Temporal lobe (tissue), 2 donors: Measurements from ENCODE around the gene IFT172.

GRCh38 chr2:26768957-26769970 is 5.2 kb downstream of the SLC35F6 start:
- RAMPAGE, long total RNA = no peak

GRCh38 chr2:26782428-26783739 is 3.0 kb upstream of the CENPA start:
- RAMPAGE, long total RNA = no peak

DNA sequence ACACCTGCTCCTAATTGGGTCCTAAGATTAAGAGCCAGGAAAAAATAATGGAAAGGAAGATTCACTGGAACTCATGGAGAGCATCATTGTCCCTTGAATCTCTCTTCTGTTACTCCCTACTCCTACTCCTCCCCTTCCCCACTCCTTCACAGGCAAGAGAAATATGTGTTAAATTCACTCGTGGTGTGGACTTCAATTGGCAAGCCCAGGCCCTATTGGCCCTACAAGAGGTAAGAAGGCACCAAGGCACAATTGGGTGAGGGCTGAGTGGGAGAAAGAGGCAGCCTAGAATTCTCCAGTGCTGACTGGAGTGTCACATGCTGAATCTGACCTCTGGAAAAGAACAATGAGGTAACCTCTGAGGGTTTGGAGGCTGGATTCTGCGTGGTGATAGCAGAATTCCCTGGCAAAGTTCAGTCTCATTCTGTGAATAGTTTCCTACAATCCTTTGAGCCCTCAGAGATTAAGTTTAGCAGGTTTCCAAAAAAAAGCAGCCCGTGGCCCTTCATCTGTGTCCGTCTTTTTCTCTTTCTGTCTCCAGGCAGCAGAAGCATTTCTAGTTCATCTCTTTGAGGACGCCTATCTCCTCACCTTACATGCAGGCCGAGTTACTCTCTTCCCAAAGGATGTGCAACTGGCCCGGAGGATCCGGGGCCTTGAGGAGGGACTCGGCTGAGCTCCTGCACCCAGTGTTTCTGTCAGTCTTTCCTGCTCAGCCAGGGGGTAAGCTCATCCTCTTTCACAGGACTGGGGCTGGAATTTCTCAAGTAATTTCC is 6.9 kb downstream of the CENPA start:
- RAMPAGE, long total RNA = no peak

DNA sequence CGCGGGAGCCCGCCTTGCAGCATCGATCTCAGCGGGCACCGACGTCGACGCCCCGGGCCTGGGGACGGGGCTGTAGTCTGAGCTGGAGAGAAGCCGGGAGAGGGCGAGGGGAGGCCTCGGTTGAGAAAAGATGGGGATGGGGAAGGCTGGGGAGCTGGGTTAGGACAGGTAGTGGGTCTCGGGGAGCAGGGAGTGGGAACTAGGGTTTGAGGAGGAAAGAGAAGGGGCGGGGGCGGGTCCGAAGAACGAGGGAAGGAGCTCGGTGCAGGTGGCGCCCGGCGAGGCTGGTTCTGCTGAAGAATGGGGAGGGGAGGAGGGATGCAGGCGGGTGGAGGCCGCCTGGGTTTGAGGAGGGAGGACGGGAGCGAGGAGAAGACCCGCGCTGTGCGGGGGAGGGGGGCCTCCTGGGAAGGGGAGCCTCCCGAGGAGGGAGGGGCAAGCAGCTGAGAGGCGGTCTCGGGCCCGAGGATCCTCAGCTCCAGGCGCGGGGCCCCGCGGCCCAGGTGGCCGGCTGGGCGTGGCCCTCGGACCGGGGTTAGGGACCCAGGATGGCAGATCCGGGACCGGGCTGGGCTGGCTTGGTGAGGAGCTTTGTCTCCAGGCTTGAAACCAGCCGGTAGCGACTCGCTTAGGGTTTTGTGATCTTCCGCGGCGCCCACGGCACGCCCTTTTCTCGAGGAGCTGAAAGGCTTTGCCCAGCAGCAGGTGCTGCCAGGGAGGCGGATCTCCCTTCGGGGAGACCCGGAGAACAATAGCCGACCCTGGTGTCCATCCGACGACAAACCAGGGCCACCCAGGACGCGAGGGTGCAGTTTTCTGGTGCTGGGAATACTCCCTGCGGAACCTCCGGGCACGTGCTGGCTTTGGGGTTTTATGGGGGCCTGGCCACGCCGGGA is 1.2 kb downstream of the DPYSL5 start:
- RAMPAGE, long total RNA = no peak

DNA sequence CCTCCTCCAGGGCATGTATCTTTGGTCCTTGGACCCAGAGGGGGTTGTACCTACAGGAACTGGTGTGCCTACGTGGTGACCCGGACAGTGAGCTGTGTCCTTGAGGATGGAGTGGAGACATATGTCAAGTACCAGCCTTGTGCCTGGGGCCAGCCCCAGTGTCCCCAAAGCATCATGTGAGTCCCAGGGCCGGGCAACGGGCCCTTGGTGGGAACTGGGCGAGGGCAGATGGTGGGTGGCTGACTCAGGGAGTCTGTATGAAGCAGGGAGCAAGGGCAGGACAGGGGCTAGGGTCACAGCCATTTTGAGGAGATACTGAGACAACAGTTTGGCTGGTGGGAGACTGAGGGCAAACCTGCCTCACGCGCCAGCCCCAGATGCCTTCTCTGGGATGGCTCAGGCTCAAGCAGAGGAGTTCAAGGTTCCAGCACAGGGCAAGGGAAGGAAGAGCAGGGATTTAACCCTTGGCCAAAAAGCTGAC is 1.7 kb downstream of the EMILIN1 start:
- RAMPAGE, long total RNA = no peak

GRCh38 chr2:27092662-27093411 is 6.3 kb downstream of the KHK start:
- RAMPAGE, long total RNA = no peak

DNA sequence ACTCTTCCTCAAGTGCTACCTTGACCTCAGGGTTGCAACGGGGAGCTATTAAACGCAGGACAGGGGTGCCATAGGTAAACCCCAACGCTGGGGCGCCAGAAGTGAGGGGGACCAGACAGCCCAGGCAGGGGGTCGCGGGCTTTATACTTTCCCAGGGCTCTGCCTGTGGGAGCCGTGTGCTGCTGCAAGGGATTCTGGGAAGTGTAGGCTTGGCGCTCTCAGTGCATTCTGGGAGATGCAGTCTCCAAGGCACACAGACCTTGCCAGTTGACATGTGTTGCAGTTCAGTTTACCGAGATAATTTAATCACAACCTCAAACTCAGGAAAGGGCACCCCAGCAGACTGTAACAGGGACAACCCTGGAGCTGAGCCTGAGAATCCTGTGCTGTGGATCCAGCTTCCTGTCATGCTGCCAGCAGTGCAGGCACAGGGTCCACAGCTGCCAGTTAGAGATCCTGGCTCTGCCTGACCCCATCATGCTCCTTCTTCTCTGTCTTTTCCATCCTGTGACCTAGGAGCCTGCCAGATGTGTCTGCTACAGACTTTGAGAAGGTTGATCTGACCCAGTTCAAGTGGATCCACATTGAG is 9.7 kb downstream of the KHK start:
- RAMPAGE, long total RNA = no peak

DNA sequence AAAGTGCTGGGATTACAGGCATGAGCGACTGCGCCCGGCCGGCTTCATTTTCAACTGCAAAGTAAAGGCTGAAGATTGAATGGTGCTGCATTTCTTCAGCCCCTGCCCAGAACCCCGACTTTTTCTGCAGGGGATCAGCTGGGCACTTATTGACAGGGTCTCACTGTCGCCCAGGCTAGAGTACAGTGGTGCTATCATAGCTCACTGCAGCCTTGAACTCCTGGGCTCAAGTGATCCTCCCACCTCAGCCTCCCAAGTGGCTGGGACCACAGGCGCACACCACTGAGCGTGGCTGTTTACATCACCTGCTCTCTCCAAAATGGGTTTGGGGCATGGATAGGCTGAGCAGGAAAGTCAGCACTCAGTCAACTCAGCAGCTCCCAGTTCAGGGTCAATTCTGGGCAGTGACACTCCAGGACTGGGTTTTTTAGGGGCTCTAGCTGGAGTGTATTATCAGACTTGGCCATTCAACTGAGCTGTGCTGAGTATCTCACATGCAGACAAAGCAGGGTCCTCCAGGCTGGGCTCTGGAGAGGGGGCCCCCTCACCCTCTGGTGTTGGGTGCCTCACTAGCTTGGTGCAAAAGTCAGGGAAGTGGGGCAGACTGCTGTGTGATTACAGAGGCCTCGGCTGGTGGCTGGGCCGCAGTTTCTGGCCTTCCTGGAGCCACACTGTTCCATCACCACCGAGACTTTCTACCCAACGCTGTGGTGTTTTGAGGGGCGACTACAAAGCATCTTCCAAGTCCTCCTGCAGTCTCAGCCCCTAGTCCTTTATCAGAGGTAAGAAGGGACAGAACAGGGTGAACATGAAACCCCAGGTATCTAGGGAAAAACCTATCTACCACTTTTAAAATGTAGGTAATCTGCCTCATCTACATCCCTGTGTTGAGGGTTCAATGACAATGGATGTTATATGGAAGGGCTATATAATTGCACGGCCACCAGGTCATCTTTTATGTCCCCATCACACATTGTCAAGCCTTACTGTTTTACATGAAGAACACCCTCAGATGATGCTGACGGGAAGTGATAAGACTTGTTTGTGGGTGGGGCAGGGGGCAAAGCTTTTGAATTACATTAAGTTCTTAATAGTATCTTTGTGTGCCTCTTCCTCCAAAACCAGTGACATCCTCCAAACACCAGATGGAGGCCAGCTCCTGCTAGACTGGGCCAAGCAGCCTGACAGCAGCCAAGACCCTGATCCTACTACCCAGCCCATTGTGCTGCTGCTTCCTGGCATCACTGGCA is 4.6 kb downstream of the ABHD1 start:
- RAMPAGE, long total RNA = no peak

DNA sequence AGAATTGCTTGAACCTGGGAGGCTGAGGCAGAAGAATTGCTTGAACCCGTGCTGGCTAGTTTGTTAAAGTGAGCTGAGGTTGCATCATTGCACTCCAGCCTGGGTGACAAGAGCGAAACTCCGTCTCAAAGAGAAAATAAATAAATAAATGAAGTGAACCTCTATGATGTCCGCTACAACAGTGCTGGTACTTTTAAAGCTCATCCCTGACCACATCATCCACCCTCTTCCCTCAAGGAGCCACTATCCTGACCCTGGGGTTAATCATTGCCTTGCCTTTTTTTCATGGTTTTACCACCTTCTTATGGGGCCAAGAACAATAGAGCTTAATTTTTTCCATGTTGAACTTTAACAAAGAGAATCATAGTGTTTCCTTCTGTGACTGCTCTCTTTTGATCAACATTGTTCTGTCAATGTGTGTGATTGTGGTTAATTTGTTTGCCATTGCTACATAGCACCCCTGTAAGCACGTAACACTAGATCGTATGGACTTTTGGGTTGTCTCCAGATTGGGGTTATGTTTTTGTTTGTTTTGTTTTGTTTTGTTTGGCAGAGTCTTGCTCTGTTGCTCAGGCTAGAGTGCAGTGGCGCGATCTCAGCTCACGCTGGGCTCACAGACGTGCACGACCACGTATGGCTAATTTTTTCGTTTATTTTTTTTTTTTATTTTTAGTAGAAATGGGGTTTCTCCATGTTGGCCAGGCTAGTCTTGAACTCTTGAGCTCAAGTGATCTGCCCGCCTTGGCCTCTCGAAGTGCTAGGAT is 17.0 kb upstream of the ATRAID start:
- RAMPAGE, long total RNA = no peak

- RAMPAGE, long total RNA = no peak
Measured at GRCh38 chr2:27198911-27199504, 12.8 kb upstream of the ATRAID start.

DNA sequence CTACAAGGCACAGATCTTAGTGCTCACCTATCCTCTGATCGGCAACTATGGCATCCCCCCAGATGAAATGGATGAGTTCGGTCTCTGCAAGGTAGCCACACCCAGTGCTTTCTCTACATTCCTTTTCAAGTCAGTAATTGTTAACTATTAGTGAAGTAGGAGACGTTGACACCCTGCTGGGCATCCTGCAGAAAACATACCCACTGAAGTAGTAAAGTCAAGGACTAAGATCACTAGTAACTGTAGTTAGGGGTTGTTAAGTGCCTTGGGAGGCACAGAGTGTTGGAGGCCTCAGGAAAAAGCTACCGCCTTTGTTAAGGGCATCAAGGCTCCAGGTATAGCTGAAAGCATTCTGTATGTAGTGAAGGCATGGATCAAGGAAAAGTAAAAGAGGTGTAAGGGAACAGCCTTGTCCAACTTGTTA is 769 bp downstream of the CAD start:
- RAMPAGE, long total RNA = no peak

DNA sequence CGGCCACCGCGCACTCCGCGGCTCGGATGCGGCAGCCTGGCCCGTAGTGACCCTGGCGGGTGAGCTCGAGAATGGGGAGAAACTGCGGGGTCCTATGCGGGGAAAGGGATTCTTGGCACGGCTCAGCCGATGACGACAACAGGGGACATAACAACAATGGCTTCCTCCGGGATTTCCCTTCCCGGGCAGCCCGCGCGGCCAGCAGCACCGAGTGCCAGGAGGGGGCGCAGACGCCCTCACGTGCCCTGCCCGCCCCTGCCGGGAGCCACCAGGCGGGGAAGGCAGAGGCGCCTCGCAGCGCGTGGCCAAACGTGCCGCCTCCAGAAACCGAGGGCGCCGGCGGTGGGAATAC is 2.1 kb upstream of the SLC30A3 start:
- RAMPAGE, long total RNA = no peak

- RAMPAGE, long total RNA = no peak
Measured at GRCh38 chr2:27271498-27272146, 3.6 kb upstream of the DNAJC5G start.

- RAMPAGE, long total RNA = no peak
Measured at GRCh38 chr2:27377428-27378571, 2.7 kb downstream of the ZNF513 start.

DNA sequence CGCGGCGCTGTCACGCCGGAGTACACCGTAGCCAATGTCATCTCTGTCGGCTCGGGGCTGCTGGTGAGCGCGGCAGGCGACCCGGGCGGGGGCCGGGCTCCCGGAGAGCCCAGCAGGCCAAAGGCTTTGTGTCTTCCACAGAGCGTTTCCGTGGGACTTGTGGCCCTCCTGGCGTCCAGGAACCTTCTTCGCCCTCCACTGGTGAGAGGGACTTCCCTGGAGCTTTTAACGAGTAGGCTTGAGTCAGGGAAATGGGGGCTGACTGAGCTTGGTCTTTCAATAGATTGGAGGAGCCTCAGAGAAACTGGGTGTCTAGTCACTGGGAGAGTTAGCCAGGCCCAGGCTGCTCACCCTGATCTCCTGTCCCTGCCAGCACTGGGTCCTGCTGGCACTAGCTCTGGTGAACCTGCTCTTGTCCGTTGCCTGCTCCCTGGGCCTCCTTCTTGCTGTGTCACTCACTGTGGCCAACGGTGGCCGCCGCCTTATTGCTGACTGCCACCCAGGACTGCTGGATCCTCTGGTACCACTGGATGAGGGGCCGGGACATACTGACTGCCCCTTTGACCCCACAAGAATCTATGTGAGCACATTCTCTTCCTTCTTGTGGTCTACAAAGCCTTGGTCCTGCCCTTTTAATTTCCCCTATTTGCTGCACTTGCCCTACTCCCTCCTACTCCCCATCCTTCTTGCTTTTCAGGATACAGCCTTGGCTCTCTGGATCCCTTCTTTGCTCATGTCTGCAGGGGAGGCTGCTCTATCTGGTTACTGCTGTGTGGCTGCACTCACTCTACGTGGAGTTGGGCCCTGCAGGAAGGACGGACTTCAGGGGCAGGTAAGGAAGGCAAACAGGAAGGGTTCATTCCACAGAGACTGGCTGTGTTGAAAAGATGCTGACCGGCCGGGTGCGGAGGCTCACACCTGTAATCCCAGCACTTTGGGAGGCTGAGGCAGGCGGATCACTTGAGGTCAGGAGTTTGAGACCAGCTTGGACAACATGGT is 819 bp downstream of the KRTCAP3 start:
- RAMPAGE, long total RNA = no peak

GRCh38 chr2:27489289-27490323 is at the start of gene IFT172:
Gene IFT172 (minus strand): TSS chr2:27489743.
- RAMPAGE, long total RNA = no peak

- RAMPAGE, long total RNA = no peak
Measured at GRCh38 chr2:27627802-27628327, 947 bp downstream of the CCDC121 start.

GRCh38 chr2:27668612-27669421 is 5.1 kb downstream of the SLC4A1AP start:
- RAMPAGE, long total RNA = no peak

- RAMPAGE, long total RNA = no peak
Measured at GRCh38 chr2:27734990-27735984, 36.2 kb upstream of the MRPL33 start.

- RAMPAGE, long total RNA = no peak
Measured at GRCh38 chr2:27890919-27891437, 449 bp downstream of the BABAM2 start.